Endothelial cell of umbilical vein (primary cell): ENCODE measurements around a stretch of chr3.

GRCh38 chr3:57769973-57770863, 14.1 kb downstream of the SLMAP start:
- PRO-cap, result no peak
CAGE:
- cytosol, long polyA minus RNA, result no peak
- cytosol, long polyA plus RNA, result no peak
- long polyA plus RNA, result no peak
- nucleus, long polyA minus RNA, result no peak
- nucleus, long polyA plus RNA, result no peak

- PRO-cap, result no peak
CAGE:
- cytosol, long polyA minus RNA, result no peak
- cytosol, long polyA plus RNA, result no peak
- long polyA plus RNA, result no peak
- nucleus, long polyA minus RNA, result no peak
- nucleus, long polyA plus RNA, result no peak
Observed at GRCh38 chr3:57896062-57896639, 112.1 kb upstream of the FLNB start.

DNA sequence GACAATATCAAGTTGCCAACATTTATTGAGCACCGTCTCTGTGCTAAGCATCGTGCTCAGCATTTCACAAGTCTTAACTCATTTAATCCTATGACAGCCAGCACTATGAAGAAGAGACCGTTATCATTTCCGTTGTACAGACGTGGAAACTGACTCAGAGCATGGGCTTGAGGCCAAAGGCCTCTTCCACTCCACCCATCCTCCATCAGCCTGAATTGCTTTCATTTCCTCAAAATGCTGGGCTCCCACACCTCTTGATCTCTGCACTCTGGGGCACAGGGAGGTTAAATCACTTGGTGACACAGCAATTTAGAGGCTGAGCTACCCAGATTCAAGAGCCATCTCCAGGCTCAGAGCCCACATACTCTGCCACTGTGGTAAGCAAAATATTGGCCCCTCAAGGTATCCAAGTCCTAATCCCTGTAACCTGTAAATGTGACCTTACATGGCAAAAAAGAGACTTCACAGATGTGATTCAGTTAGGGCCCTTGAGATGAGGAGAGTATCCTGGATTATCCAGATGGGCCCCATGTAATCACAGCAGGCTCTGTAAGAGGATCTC, 24.4 kb upstream of the FLNB start:
- PRO-cap, result no peak
CAGE:
- cytosol, long polyA minus RNA, result no peak
- cytosol, long polyA plus RNA, result no peak
- long polyA plus RNA, result no peak
- nucleus, long polyA minus RNA, result no peak
- nucleus, long polyA plus RNA, result no peak

- PRO-cap, result no peak
CAGE:
- cytosol, long polyA minus RNA, result no peak
- cytosol, long polyA plus RNA, result no peak
- long polyA plus RNA, result no peak
- nucleus, long polyA minus RNA, result no peak
- nucleus, long polyA plus RNA, result no peak
Observed at GRCh38 chr3:58025848-58026642, 17.8 kb downstream of the FLNB start.

- PRO-cap, result no peak
CAGE:
- cytosol, long polyA minus RNA, result no peak
- cytosol, long polyA plus RNA, result no peak
- long polyA plus RNA, result no peak
- nucleus, long polyA minus RNA, result no peak
- nucleus, long polyA plus RNA, result no peak
Observed at GRCh38 chr3:58043696-58044337, 35.6 kb downstream of the FLNB start.

GRCh38 chr3:58062346-58063025, 54.3 kb downstream of the FLNB start:
- PRO-cap, result no peak
CAGE:
- cytosol, long polyA minus RNA, result no peak
- cytosol, long polyA plus RNA, result no peak
- long polyA plus RNA, result no peak
- nucleus, long polyA minus RNA, result no peak
- nucleus, long polyA plus RNA, result no peak

DNA sequence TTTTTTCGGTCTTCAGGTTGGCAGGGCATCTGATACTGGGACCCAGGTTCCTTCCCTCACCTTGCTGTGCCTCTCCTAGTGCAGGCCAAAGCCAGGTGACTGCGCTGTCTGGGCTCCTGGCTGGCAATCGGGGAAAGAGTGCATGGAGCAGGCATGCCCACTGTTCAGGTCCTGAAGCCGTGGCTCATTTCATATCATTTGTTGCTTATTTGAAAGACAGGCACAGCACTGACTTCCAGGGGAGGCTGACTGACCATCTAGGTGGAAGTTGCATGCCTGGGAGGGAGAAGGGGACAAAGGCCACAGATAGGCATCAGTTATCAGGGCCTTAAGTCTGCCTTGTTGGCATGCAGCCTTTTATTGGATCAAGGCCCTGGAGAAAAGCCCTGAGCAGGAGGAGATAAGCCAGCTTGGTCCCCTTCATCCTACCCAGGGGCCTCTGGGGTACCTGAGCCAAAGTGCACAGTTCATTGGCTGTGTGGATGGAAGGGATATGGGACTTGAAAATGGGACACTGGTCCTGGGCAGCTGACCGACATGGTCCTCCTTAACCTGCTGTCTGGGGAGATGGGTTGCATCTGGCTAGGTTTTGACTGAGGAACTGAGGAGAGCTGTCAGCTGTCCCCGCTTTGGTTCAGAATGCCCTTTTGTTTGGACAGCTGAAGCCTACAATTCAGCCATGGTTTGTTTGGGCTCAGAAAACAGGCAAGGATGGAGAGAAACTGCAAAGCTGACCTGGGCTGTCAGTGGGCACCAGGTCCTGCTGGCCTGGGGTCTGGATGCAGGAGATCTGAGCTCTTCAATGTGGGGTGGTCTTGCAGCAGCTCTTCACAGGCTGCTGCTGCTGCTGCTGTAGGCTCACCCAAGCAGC, 59.9 kb downstream of the FLNB start:
- PRO-cap, result no peak
CAGE:
- cytosol, long polyA minus RNA, result no peak
- cytosol, long polyA plus RNA, result no peak
- long polyA plus RNA, result no peak
- nucleus, long polyA minus RNA, result no peak
- nucleus, long polyA plus RNA, result no peak

DNA sequence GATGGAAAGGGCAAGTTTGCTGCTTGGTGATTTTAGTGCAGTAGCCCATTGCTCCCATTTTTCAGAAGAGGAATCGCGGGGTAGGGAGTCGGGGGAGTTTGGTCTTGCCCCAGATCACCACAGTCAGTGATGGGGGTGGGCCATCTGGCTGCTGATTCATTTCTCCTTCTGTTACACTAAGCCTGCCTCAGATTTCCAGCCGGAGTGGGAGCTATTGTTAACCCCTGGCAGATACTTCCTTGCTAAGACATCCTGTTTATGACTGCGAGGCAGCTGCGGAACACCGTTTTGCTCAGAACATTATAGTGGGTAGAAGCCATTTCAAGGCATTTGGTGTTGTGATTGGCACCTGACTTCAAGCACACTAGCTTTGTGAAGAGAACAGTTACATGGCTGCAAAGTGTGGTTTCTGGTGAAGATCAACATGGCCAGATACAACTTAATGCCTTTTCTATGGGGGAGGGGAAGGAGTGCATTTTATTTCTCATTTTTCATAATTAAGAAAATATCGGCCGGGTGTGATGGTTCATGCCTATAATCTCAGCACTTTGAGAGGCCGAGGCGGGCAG, 73.8 kb downstream of the FLNB start:
- PRO-cap, result bidirectional peak, plus-strand start at position 330 of the sequence, minus-strand start at position 131 of the sequence
CAGE:
- cytosol, long polyA minus RNA, result no peak
- cytosol, long polyA plus RNA, result no peak
- long polyA plus RNA, result no peak
- nucleus, long polyA minus RNA, result no peak
- nucleus, long polyA plus RNA, result no peak

- PRO-cap, result no peak
CAGE:
- cytosol, long polyA minus RNA, result no peak
- cytosol, long polyA plus RNA, result no peak
- long polyA plus RNA, result no peak
- nucleus, long polyA minus RNA, result no peak
- nucleus, long polyA plus RNA, result no peak
Observed at GRCh38 chr3:58104484-58105446, 96.5 kb downstream of the FLNB start.

- PRO-cap, result no peak
CAGE:
- cytosol, long polyA minus RNA, result no peak
- cytosol, long polyA plus RNA, result no peak
- long polyA plus RNA, result no peak
- nucleus, long polyA minus RNA, result no peak
- nucleus, long polyA plus RNA, result no peak
Observed at GRCh38 chr3:58165082-58166007, 45.4 kb downstream of the DNASE1L3 start.

DNA sequence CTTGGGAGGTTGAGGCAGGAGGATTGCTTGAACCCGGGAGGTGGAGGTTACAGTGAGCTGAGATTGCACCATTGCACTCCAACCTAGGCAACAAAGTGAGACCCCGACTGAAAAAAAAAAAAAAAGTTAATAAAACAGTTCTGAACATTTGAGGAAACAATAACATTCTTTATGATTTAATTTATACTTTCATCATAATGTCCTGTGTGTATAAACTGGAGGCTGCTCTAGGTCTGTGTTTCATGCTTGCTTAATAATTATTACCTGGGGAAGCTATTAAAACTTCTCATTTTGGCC, 28.0 kb downstream of the PXK start:
- PRO-cap, result no peak
CAGE:
- cytosol, long polyA minus RNA, result no peak
- cytosol, long polyA plus RNA, result no peak
- long polyA plus RNA, result no peak
- nucleus, long polyA minus RNA, result no peak
- nucleus, long polyA plus RNA, result no peak

GRCh38 chr3:58522806-58523511, 14.0 kb downstream of the ACOX2 start:
- PRO-cap, result no peak
CAGE:
- cytosol, long polyA minus RNA, result no peak
- cytosol, long polyA plus RNA, result no peak
- long polyA plus RNA, result no peak
- nucleus, long polyA minus RNA, result no peak
- nucleus, long polyA plus RNA, result no peak

DNA sequence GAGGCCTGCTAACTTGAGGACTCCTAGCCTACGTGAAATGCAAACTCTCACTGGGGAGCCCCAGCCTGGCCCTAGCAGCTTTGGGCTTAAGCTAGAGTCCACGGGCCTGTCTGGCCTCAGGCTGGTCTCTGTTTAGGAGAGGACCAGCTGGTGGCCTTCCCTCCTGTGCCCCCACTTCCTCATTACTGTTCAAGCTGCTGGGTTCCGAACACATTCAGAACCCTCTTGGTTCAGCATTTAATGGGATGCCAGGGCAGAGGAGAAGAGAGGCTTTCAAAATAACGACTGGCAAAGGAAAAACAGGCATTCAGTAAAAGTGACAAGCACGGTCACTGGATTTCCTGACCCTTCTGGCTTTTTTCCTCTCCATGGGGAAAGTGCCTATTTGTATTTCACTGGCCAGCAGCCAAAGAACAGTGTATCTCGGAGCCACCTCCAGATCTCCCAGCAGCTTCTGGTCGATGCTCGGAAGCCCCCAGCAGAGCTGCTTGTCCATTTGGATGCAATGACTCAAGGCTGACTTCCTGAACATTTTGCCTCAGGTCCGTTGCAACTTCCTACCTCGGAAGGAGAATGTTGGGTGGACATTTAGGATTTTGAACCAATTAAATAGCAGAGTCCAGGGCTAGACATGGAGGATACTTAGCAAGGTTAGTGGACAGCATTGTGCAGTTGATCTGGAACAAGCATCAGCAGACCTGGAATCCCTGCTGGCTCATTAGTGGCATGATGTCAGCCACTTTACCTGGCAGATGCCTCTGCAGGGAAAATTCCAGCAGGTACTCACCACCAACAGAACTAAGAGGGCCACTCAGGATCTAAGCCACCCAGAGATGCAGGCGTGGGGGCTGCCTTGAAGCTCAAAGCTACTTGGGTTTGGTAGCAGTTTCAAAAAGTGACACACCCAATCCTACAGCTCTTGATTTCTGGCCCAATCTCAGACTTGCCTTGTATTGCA, 1.2 kb downstream of the FAM107A start:
- PRO-cap, result no peak
CAGE:
- cytosol, long polyA minus RNA, result no peak
- cytosol, long polyA plus RNA, result no peak
- long polyA plus RNA, result no peak
- nucleus, long polyA minus RNA, result no peak
- nucleus, long polyA plus RNA, result no peak

DNA sequence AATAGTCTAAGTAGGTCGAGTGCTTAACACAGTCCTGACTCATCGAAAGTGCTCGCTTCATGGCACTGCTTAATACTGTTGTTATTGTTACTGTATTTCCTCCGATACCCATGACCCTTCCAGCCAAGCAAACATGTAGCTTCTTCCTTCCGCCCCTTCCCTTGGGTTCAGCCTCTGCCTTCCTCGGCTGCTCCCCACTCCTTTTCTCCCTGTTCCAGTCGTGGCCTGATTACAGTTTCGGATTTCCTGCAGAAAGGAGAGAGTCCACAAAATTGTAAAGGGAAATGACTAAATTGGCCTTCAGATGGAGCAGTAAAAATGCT, 37.8 kb downstream of the FAM3D start:
- PRO-cap, result bidirectional peak, plus-strand start outside the sequence, minus-strand start at position 205 of the sequence
CAGE:
- cytosol, long polyA minus RNA, result no peak
- cytosol, long polyA plus RNA, result no peak
- long polyA plus RNA, result no peak
- nucleus, long polyA minus RNA, result no peak
- nucleus, long polyA plus RNA, result no peak

GRCh38 chr3:59444153-59444735, 394.4 kb upstream of the CFAP20DC start:
- PRO-cap, result no peak
CAGE:
- cytosol, long polyA minus RNA, result no peak
- cytosol, long polyA plus RNA, result no peak
- long polyA plus RNA, result no peak
- nucleus, long polyA minus RNA, result no peak
- nucleus, long polyA plus RNA, result no peak

DNA sequence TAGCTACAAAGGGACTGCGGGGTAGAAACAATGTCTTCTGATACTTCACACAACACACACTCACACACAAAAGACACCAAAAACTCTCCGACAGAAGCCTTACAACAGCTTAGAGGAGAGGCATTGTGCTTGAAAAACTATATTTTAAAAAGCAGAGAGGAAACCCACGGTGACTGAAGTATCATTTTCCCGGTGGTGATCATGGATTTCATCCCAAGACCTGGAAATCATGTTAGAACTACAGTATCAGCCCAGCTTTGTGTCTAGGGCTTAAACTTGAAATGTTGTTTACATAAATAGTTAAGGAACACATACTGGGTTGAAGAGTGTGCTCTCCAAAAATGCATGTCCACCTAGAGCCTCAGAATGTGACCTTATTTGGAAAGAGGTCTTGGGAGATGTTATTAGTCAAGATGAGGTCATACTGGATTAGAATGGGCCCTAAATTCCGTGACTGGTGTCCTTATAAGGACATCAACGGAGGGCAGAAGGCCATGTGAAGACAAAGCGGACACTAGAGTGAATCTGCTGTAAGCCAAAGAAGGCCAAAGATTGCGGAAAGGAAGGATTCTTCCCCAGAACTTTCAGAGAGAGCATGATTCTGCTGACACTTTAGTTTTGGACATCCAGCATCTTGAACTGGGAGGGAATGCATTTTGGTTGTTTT, 759.1 kb upstream of the CFAP20DC start:
- PRO-cap, result no peak
CAGE:
- cytosol, long polyA minus RNA, result no peak
- cytosol, long polyA plus RNA, result no peak
- long polyA plus RNA, result no peak
- nucleus, long polyA minus RNA, result no peak
- nucleus, long polyA plus RNA, result no peak

GRCh38 chr3:60010664-60011394, 961.0 kb upstream of the CFAP20DC start:
- PRO-cap, result no peak
CAGE:
- cytosol, long polyA minus RNA, result no peak
- cytosol, long polyA plus RNA, result no peak
- long polyA plus RNA, result no peak
- nucleus, long polyA minus RNA, result no peak
- nucleus, long polyA plus RNA, result no peak

GRCh38 chr3:60427820-60428365, 823.4 kb downstream of the FHIT start:
- PRO-cap, result no peak
CAGE:
- cytosol, long polyA minus RNA, result no peak
- cytosol, long polyA plus RNA, result no peak
- long polyA plus RNA, result no peak
- nucleus, long polyA minus RNA, result no peak
- nucleus, long polyA plus RNA, result no peak

- PRO-cap, result no peak
CAGE:
- cytosol, long polyA minus RNA, result no peak
- cytosol, long polyA plus RNA, result no peak
- long polyA plus RNA, result no peak
- nucleus, long polyA minus RNA, result no peak
- nucleus, long polyA plus RNA, result no peak
Observed at GRCh38 chr3:60575687-60576935, 675.1 kb downstream of the FHIT start.

- PRO-cap, result no peak
CAGE:
- cytosol, long polyA minus RNA, result no peak
- cytosol, long polyA plus RNA, result no peak
- long polyA plus RNA, result no peak
- nucleus, long polyA minus RNA, result no peak
- nucleus, long polyA plus RNA, result no peak
Observed at GRCh38 chr3:60932686-60933035, 318.6 kb downstream of the FHIT start.